ENCODE measurements around the gene RAN.

- PRO-cap, result no peak
Observed at GRCh38 chr12:130044664-130045549, 117.4 kb upstream of the FZD10 start.

DNA sequence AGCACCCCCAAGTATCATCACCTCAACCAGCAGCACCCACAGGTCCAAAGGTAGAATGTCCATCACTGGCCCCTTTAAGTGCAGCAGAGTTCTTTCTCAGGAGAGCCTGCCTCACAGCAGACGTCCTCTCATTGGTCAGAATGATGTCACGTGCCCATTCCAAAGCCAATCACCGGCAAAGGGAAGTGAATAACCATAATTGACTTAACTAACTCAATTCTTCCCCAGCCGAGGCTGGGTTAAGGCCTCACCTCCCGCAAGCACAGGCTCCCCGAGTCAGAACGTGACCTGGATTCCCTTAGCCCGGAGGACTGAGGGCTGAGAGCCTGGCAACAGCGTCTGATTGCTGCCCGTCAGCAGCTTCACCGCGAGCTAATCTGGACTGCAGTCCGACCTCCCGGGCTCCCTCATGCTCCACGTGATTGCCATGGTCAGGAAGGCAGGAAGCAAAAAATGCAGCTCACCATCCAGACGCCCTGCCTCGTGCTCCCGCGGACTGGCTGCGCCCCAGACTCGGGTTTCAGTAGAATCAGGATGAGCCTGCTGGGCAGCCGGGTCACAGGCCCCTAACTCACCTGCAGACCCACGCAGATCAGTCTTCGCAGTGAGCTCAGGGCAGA is 92.1 kb upstream of the FZD10 start:
- PRO-cap, result no peak

GRCh38 chr12:130071204-130071601 is 91.1 kb upstream of the FZD10 start:
- PRO-cap, result no peak

GRCh38 chr12:130125713-130126497 is 36.4 kb upstream of the FZD10 start:
- PRO-cap, result no peak

DNA sequence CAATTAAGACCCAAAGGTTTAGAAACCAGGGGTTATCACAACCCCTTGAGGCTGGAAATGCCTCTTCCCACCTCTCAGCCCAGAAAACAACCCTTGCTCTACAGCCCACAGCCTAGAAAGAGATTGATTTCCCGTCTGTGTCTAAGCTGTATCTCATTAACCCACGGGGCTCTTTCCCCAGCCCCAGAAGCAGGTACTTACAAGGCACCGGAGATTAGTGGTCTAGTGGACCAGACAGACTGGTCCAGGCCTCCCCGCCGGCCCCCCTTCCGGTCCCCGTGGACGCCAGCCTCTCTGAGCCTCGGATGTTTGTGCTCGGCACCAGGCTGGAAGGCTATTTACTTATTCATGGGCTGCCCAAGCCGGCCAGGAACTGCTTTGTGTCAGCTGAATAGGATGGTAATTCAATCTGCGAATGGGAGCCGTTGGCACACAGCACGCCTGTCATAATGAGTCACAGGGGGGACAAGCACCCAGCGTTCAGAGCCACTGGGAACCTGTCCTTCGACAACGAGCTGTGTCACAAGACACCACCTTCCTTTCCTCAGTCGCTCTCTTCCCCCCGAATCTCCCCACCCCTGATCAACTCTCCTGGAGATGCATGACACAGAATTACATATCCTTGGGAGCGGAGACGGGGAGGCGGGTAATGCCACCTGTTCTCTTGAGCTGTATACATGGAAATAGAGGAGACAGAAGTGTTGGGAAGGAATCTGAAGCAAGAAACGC is 82.3 kb downstream of the RIMBP2 start:
- PRO-cap, result no peak

DNA sequence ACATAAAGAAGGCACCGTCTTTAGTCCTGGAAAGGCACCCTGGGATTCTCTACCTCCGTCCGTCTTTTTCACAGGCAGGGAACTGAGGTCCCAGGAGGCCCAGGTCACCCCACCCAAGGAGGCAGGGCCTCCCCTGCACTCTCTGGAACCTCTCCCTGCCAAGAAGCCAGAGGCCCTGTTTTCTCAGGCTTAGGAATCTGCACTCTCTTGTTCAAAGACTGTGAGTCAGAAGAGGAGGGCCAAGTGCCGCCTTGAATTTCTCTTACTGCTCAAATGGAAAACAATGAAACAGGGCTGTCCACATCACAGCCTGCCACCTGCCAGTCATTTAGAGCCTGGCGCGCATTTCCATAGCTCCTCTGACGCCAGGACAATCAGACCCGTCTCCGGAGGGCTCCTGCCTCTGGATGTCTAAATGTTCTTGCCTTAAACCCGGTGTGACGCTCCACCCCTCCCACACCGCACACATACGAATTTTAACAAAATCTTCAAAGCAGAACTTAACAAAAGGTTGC is 51.0 kb downstream of the STX2 start:
- PRO-cap, result no peak

DNA sequence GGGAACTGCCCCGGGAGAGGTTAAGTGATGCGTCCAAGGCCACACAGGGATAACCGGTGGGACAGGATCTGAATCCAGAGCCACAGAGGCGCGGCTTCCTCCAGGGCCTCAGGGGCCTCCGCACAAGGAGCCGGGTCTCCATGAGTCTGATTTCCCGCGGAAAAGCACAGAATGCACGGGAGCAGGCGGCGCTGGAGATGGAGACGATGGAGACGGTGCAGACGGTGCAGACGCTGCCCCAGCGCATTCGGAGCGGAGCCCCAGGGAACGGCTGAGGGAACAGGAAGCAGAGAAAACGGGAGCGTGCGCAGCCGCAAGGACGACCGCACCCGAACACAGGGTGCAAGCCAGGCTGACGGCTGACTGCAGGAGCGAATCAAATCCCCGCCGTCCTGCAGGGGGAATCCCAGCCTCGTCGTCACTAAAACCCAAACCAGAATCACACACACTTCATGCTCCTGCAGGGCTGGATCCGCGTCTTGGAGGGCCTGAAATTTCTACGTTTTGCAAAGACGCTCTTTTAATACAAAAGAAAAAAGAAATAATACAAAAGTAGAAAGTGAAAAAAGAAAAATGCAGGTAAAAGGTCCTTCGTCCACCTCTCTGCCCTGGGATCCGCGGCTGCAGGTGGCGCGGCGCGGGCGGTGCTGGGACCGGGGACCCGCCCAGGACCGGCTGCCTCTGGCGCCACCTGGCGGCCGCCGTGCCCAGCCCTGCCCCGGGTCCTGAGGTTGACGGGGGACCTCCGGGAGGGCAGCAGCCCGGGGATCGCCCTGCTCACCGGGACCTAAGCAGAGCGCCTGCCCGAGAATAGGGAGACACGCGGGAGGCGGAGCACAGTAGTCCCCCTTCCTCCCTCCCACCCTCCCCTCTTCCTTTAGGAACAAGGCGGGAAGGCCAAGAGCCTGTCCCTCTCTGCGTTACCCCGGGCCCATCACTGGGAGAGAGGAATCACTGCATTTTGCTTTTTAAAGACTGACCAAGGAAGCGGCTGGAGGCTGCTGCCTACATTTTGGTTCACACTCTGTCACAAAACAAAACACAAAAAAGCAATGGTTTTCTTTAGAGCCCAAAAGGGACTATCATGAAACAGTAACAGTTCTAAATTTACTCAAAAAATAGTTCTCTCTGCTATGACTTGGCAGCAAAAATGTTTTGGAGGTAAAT is 20.2 kb downstream of the STX2 start:
- PRO-cap, result no peak

GRCh38 chr12:130871376-130872236 is at the start of gene RAN:
TSS of gene RAN (plus strand) at chr12:130872066.
- PRO-cap, result bidirectional peak, plus-strand start at chr12:130872053, minus-strand start at chr12:130871757

DNA sequence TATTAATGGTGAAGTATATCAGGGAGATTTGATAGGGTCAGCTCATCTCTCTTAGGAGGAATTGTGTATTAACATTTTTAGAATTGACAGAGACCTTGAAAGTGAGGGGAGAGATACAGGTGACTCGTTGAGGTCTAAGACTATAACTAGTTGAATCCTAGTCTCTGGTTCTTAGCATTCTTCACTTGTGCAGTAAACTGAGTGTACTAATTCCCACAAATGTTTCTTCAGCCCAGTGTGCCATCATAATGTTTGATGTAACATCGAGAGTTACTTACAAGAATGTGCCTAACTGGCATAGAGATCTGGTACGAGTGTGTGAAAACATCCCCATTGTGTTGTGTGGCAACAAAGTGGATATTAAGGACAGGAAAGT is 2.4 kb downstream of the RAN start:
- PRO-cap, result no peak

GRCh38 chr12:130877989-130878877 is 6.4 kb downstream of the RAN start:
- PRO-cap, result no peak

DNA sequence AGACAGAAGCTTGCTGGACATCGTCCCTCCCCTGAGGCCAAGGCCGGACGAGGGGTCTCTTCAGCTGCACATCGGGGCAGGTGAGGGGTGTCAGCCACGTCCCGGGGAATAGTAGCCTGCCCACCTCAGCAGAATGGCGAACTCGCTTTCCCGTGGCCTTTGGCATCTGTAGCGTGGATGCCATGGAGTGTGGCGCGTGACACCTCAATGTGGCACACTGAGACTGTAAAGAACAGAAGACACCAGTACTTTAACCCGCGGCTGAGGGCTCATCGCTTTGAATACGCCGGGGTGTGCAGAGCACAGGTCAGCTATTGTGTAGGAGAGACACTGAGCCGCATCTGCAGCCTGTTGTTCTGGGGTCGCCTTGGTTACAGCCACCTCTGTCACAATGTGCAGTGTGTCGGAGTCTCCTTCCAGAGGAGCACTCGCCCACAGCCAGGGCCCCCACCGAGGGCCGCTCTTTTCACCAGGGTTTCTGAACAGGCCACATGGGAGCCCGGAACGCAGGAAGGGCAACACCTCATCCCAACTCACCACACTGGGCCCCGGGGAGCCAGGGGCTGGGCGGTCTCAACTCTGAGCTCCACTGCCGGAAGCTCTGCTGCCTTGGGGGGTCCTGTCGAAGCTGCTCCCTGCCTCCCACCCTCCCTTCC is 77.0 kb downstream of the ADGRD1 start:
- PRO-cap, result no peak

- PRO-cap, result no peak
Observed at GRCh38 chr12:131047282-131047956, 93.7 kb downstream of the ADGRD1 start.

- PRO-cap, result no peak
Observed at GRCh38 chr12:131129314-131129665, 175.6 kb downstream of the ADGRD1 start.

GRCh38 chr12:131222075-131222768 is 268.5 kb downstream of the ADGRD1 start:
- PRO-cap, result no peak

DNA sequence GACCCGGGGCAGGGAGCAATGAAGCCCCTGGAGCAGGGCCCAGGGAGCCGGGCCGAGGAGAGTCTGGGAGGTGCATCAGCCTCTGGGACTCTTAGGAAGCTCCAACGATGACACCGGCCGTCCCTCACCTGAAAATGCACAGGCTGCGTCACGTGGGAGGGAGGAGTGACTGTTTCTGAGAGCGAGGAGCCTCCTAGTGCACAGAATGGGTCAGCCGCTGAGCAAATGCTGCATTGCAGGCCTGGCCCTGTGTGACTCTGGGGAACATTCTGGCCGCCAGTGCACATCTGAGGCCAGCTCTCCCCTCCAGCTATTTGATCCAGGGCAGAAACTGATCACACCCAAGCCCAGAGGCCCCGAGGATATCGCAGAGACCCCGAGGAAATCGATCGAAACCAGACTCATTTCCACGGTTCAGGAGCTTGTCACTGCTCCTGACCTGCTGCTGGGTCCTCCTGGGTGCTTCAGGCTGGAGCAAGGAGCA is 236.5 kb upstream of the SFSWAP start:
- PRO-cap, result no peak

DNA sequence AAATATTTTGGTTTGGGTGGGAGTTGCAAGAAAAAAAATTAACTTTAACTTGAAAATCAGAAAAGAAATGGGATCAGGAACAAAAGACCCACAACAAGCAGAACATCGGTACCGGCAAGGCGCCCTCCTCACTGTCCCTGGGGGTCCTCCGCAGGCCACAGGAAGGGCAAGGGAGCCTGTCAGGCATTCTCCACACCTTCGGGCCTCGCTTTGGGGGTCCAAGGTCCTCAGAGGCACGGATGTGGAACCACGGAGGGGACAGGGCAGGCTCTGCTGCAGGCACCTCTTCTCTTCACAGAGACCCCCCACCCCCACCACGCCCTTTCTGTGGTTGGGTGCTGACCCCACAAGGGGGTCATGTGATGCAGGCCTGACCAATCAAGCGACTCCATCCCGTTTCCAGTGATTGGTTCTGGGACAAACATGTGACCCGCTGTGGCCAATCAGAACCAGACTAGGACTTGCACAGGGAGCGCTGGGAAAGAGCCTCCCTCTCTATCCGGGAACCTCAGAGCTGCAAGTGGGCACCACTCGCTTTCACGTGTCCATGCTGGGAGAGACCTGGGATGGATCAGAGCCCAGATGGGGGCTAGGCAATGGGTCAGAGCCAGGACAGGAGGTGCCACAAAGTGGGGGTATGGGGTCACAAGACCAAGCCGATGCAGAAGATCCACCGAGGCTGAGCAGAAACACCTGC is 181.2 kb upstream of the SFSWAP start:
- PRO-cap, result no peak

- PRO-cap, result no peak
Observed at GRCh38 chr12:131736603-131736918, 25.7 kb downstream of the SFSWAP start.

- PRO-cap, result no peak
Observed at GRCh38 chr12:131783735-131784485, 44.3 kb upstream of the MMP17 start.

GRCh38 chr12:131789505-131790162 is 38.6 kb upstream of the MMP17 start:
- PRO-cap, result no peak

- PRO-cap, result no peak
Observed at GRCh38 chr12:131828485-131829006, 353 bp downstream of the MMP17 start.